Neutrophil (primary cell): ENCODE measurements around the genes GJD3, SMARCE1 and KRT12.

GRCh38 chr17:40071331-40071791 lies 8.6 kb downstream of the THRA start:
- PRO-cap = no peak

DNA sequence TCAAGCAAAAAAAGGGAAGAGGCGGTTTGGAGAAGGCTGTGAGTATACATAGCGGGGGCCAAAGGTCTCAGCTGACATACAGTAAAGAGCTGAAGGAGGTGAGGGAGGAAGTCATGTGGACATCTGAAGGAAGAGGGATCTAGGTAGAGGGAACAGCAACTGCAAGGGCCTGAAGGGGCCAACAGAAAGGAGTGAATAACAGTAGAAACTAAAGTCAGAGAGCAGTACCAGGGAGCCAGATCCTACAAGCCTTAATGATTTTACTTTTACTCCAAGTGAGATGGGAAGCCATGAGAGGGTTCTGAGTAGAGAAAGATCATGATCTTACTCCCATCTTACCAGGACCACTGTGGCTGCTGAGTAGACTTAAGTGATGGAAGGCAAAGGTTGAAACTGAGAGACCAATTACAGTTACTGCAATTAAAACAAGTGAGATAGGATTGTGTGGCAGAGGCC lies 3.5 kb upstream of the MSL1 start:
- PRO-cap = no peak

DNA sequence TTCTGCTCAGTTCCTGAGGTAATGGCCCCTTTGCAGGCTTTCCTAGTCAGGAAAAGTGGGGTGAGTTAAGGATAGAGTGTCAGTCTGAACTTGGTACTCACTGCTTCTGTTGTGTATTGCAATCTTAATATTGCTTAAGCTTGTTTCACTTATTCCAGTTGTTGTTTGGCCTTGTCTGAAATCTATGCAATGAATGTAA lies 3.0 kb downstream of the MSL1 start:
- PRO-cap = no peak

DNA sequence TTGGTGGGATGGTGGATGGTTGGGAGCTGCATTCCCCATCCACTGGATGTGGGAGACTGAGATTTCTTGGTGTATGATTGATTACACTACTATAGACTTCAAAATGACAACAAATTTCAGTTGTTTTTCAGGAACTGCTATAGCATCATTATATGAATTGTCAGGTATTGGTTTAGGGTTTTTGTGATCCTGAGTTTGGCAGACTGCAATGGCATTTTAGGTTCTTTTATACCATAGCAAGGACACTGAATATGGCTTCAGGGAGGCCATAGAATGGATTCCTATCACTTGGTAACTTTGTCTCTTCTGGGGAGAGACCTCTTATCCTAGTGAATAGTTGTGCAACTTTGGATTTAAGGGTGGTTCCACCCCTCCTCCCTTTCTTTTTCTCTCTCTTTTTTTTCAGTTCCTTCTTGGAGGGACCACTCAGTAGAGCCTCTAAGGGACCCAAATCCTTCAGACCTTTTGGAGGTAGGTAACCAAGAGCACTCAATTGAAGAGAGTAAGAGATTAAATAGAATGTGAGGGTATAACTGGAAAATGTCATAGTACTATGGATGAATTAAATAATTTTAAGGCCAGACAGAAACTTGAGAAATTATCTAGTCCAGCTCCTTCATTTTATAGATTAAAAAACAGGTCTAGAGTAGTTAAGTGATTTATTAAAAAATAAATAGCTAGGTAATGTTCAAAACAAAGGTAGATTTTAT lies 8.6 kb upstream of the CASC3 start:
- PRO-cap = no peak

DNA sequence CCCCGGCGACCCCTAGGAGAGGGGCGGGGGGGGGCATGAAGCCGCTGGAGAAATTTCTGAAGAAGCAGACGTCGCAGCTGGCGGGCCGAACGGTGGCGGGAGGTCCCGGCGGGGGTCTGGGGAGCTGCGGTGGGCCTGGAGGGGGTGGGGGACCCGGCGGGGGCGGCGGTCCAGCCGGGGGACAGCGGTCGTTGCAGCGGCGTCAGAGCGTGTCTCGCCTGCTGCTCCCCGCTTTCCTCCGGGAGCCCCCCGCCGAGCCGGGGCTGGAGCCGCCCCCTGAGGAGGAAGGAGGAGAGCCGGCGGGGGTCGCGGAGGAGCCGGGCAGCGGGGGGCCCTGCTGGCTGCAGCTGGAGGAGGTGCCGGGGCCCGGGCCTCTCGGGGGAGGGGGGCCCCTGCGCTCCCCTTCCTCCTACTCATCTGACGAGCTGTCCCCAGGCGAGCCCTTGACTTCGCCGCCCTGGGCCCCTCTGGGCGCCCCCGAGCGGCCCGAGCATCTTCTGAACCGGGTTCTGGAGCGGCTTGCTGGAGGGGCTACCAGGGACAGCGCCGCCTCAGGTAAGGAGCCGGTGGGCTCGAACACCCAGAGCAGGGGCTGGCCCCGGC lies 658 bp downstream of the RAPGEFL1 start:
- PRO-cap = no peak

DNA sequence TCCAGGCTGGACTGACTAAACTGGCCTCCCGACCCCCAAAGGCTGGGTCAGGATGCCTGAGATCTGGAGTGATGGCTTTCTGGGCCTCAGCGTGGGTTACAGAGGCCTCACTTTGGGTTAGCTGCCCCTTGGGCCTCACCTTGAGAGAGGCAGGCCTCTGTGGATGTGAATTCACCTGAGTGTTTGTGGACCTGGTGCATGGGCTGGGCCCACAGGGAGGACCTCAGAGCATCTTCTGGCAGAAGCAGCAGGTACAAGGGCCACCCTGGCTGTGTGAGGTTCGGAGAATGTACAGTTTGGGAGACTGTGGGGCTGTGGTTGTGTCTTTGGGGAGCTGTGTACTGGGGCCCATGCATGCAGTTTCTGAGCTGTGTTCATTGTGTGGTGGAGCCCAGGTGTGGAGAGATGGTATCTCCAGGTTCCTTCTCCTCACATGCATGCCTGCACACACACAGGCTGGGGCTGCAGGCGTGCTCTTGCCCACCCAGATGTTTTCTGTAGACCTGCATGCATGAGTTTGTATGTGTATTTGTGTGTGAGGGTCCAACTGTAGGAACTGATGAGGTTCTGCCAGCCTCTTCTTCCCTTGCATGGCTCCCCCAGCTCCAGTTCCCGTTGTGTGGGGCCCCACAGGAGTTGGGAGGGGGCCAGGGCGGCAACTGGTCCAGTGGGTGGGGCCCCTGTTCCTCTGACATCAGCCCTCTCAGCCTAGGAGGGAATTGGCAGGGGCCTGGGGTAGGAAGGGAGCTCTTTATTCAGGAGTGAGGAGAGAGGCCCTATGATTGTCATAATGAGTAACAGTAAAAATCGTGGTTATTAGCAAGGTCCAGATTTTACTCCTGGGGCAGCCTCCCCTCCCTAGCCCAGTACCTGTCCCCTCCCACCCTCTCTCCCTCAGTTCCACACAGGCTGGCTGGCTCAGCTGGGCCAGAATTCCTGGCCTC lies 18.5 kb downstream of the RARA start:
- PRO-cap = no peak

DNA sequence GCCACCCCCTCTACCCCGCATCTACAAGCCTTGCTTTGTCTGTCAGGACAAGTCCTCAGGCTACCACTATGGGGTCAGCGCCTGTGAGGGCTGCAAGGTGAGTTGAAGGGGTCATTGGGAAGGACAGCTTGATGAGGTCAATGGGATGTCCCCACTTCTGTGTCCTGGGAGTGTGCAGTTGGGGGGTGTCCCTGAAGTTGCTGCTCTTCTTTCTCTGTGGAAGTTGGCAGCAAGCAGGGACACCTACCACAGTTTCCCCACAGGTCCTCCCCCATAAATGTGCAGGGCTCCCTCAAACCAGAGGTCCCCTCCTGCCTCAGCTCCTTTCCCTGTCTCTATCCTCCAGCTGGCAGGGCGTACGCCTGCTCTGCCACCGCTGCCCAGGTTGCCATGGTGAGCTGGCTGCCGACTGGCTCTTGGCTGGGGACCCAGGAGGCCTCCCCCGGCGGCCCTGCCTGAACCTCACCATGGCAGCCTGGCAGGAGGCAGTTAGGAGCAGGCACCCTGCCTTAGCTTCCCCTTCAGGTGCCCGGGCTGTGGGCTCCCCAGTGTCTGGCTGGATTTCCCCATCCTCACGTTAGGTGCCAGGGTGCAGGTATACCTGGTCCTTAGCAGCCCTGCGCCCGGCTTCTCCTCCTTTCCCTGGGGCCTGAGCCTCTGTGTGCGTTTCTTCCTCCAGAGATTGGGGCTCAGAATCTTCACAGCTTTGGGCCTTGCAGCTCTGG lies 16.0 kb downstream of the GJD3 start:
- PRO-cap = no peak

DNA sequence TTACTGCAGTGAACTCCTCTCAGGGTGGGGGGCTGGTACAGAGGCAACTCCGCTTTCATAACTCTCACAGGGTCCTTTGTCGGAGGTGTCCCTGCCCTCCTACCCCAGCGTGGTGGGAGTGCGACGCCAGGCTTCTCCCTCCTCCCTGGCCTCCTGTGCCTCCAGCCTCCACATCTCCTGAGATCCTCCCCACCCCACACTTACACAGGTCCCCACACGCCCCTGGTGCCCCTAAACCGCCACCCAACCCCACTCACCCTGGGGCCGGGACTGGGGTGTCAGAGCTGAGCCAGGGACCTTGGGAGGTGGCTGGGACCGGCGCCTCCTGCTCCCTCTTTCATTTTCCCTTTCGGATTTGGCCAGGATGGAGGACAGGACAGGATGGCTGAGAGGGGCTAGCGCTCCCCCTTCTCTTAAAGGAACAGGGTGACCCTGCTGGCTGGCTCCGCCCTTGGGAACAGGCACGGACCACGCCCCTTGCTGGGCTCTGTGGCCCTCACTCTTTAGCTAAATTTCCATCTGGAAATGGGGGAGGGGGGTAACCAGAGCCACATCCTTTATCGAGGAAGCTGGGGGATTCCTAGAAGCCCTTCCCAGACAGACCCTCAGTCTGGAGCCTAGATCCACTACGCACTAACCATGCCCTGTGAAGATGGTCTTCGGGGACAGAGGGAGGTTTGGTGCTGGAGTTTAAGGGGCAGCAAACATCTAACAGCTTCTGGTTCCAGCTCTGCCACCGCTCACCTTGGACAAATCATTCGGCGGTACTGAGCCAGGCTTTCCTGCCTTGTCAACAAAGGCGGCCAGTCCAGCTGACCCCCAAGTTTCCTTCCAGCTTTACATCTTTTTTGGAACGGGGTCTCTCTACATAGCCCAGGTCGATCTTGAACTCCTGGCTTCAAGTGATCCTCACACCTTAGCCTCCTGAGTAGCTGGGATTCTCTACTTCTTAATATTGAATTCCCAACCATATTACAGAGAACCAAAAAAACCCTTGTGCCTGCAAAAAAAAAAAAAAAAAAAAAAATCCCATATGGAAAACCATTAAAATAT lies at the start of gene GJD3:
Gene GJD3, minus strand, starts transcription at position 387 of the 1,053 bp plus-strand sequence.
- PRO-cap = no peak

DNA sequence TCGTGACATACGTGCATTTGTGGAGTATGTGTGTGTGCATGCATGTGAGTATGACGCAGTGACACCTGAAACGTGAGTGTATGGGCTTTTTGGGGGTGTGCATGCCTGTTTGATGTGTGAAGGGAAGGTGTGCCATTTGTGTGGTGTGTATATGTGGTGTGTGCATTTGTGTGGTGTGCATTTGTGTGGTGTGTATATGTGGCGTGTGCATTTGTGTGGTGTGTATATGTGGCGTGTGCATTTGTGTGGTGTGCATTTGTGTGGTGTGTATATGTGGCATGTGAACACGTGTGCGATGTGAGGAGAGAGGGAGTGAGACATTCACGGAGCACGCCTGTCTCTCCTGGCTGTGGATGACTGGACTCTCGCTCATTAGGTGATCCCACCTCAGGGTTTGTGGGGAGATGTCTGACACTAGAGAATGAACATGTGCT lies 15.8 kb downstream of the IGFBP4 start:
- PRO-cap = no peak

DNA sequence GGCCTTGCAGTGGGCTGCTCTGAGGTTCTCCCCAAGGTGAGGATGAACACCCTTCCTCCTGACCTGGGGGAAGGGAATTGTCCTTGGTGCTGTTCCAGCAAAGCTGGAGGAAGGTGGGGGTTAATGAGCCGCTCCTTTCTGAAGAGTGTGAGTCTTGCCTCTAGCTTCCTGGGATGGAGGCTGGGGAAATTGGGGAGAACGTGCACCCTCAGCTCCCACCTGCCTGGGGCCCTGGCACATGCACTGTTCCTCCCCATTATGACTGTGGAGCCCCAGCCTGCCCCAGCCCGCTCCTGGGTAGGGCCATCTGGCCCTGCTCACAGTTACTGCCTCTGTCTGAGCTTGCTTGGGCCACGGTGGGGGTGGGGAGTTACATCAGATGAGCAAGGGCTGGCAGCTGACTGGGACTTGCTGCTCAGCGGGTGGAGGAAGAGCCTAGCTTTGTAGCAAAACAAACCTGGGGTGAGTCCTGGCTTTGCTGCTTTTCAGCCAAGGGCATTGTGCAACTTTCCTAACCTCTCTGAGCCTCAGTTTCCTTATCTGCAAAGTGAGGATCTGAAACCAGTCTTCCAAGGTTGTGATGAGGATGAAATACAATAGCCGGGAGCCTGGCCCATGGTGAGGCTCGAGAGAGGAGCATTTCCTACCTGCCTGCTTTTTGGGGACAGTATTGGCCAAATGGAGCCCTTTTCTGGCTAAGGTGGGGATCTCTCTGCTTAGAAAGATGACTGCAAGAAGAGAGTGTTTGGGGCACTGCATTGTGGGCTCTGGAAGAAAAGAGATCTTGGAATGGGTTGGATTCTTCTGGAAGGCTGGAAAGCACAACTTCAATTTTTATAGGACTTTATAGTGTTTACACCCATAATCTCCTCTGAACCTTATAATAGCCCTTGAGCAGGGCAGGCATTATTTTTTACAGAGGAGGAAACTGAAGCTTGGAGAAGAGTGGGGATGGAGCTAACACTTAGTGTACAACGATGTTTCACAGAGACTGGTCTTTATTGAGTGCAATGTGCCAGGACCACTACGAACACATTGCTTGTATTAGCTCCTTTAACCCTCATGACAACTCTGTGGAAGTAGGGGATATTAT lies 10.8 kb downstream of the TNS4 start:
- PRO-cap = no peak

- PRO-cap = no peak
These were observed 16.8 kb downstream of the CCR7 start for GRCh38 chr17:40548425-40548895.

DNA sequence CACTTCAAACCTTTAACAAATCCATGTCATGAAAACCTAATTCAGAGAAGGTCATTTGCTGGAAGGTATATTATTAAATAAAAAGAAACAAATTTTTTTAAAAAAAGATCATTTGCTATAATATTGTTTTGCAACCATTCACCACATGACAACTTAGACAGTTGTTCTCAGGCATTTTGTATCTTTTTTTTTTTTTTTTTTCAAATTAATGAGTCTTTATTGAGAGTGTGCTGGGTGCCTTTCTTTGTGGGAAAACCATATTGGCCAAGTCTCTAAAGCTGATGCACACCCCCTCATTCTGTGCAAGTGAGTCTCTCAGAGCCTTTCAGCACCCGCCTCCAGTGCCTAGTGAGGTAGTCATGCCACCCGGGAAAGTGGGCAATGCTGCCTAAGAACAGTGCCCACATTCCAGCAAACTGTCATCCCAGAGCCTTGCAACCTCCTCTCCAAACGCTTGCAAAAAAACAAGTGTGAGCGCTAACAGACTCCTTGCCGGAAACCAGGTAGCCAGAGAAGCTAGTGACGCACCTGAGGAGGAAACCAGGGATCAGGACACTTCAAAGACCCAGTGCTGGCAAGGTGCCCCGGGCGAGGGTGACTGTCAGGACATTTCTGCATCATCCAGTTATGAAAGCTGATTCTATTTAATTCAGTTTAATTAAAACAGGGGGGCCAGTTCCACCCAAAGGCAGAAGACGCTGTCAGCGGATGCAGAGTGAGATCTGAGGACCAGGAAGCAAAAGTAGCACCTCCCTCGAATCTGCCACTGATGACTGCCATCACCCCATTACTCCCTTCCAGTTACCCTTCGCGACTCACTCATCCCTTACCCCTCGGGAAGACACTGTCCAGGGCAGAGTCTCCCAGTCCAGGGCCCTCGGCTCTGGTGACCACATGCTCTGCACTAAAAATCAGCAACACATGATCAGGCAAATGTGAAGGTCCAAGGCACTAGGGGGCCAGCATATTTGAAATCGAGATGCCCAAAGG lies 34.9 kb downstream of the SMARCE1 start:
- PRO-cap = no peak

- PRO-cap = no peak
These were observed 29.9 kb downstream of the SMARCE1 start for GRCh38 chr17:40617795-40618074.

GRCh38 chr17:40622446-40622707 lies 25.2 kb downstream of the SMARCE1 start:
- PRO-cap = no peak

- PRO-cap = bidirectional peak, plus-strand start at chr17:40648185, minus-strand start at chr17:40647817
These were observed at the start of gene SMARCE1 for GRCh38 chr17:40647692-40647980. TSS of gene SMARCE1 (minus strand) at chr17:40647818.

- PRO-cap = no peak
These were observed 16.5 kb downstream of the KRT24 start for GRCh38 chr17:40687079-40687431.

DNA sequence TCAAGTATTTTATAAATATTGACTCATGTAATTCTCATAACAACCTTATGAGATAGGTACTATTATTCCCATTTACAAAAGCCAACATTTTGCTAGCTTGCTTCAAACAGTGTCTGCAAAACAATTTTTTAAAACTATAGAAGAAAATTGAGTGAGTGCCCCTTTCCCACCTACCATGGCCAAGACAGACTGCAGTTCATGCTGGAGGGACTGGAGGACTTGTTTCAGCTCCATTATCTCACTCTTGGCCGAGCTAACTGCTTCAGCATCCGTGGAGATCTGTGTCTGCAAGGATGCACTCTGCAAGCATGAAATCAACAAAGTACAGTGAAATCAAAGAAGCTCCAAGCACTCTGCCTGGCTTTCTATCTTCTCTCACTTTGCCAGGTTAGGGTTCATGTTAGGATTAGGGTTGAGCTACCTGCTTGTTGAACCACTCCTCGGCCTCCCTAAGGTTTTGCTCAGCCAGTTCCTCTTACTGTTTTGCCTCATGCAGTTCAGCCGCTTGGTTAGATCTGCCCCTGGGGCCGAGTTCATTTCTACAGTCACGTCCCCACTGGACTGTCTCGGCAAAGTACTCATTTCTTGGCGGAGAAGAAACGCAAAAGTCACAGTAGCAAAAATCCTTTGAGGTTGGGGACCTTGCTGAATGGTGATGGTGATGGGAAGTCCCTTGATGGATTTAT lies 16.1 kb upstream of the KRT24 start:
- PRO-cap = no peak

DNA sequence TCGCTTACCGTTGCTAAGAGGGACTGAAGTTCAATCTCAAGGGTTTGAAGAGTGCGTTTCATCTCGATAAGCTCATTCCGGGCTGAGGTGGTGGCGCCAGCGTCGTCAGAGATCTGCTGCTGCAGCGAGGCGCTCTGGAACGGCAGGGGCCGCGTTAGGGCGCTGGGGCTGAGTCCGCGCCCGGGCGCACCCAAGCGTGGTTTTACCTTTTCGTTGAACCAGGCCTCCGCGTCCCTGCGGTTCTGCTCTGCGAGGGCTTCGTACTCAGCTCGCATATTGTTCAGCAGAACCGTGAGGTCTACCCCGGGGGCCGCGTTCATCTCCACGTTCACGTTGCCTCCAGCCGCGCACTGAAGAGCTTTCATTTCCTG lies 2.9 kb downstream of the KRT27 start:
- PRO-cap = no peak

DNA sequence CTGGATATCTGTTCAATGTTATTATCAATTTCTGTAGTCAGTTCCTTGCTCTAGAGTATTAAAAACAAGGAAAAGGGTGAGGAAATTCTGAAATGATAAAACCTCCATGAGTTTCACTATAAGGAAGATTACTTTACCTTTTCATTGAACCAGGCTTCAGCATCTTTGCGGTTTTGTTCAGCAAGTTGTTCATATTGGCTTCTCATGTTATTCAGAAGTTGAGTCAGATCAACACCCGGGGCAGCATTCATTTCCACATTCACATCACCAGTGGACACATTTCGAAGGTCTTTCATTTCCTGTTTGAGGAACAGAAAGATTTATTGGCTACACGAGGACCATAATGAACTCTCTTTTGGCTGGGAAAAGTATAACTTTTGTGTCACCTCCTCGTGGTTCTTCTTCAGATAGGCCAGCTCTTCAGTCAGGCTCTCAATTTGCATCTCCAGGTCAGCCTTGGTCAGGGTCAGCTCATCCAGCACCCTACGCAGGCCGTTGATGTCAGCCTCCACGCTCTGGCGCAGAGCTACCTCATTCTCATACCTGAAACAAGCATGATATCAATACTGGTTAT lies 2.2 kb downstream of the KRT10 start:
- PRO-cap = no peak

- PRO-cap = no peak
These were observed at the start of gene KRT12 for GRCh38 chr17:40867211-40867650. TSS of gene KRT12 (minus strand) at chr17:40867223.